ENCODE measurements around the genes MAB21L1, SERTM1 and ALG5.

DNA sequence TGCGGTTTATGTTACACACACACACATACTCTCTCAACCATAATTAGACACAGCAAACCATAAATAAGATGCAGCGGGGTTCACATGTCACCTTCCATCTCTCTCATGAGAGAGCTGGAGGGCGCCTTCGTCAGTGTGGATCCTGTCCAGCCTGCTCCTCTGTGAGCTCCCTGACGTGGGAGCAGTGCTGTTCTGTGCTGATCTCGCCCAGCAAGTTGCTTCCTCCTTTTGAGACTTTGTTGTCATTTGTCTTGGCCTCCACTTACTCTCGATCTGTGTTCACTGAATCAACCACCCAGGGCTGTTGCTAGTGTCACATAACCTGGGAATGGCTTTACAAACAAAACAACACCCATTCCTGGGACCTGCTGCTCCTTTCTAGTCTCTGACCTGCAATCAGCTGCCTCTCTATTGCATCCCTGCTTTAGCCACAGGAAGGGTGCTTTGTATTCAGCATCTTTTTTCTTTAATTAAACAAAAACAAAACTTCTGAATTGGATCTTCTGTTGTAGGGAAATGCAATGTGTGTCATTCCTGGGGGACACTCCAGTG is 204.8 kb upstream of the KL start:
- PRO-cap, 3 experiments: no peak in any of the 3 experiments
- RAMPAGE, long total RNA: no peak

DNA sequence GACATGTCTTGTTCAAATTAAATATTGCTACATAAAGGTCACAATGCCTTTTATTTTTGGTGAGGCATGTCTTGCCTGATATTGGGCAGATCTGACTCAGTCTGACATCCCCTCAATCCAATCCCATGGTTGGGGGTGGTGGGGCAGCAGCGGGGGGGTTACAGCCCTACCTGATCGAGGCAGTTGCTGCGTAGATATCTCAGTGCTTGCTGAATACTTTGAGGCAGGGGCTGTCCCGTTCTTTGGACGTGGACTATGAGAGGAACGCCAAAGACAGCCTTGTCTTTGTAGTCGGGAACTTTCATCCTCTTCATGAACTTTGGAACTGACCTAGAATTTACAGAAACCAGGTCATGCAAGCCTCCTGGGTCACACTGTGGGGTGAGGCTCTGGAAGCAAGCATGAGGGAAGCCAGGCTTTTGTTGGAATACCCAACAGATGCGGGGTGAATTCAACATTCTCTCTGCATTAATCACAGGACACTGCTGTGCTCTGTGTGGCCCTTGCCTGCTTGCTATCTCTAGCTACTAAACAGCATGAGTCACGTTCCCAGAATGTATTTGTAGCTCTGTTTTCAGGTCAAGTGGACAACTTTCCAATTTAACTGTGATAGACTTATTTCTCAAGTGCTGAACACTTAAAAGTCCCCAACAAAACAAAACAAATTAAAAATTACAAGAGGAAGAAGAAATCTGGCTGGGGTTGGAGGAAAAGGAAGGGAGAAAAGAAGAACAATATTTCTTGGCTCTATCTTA is 109.9 kb downstream of the KL start:
- PRO-cap, 3 experiments: no peak in any of the 3 experiments
- RAMPAGE, long total RNA: no peak

- PRO-cap, 3 experiments: no peak in any of the 3 experiments
- RAMPAGE, long total RNA: no peak
These were observed 24.0 kb downstream of the STARD13 start for GRCh38 chr13:33261410-33262116.

GRCh38 chr13:33263990-33264541 is 21.5 kb downstream of the STARD13 start:
- PRO-cap, 3 experiments: no peak in any of the 3 experiments
- RAMPAGE, long total RNA: no peak

GRCh38 chr13:33284754-33285401 is 677 bp downstream of the STARD13 start:
- PRO-cap, 3 experiments: no peak in any of the 3 experiments
- RAMPAGE, long total RNA: no peak

- PRO-cap, 3 experiments: no peak in any of the 3 experiments
- RAMPAGE, long total RNA: no peak
These were observed 36.7 kb upstream of the STARD13 start for GRCh38 chr13:33322086-33322820.

- PRO-cap, 3 experiments: no peak in any of the 3 experiments
- RAMPAGE, long total RNA: no peak
These were observed 202.2 kb upstream of the STARD13 start for GRCh38 chr13:33487541-33488287.

GRCh38 chr13:33610691-33611807 is 206.9 kb upstream of the RFC3 start:
- PRO-cap, 3 experiments: peak in 1 of 3 experiments; most common plus-strand start chr13:33611050 (in 1)
- RAMPAGE, long total RNA: no peak

- PRO-cap, 3 experiments: no peak in any of the 3 experiments
- RAMPAGE, long total RNA: no peak
These were observed 174.7 kb upstream of the RFC3 start for GRCh38 chr13:33643190-33643725.

DNA sequence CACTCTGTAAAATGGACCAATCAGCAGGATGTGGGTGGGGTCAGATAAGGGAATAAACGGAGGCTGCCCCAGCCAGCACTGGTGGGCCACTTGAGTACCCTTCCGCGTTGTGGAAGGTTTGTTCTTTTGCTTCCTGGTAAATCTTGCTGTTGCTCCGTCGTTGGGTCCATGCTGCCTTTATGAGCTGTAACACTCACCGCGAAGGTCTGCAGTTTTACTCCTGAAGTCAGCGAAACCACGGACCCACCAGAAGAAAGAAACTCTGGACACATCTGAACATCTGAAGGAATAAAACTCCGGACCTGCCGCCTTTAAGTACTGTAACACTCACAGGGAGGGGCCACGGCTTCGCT is 135.1 kb upstream of the RFC3 start:
- PRO-cap, 3 experiments: no peak in any of the 3 experiments
- RAMPAGE, long total RNA: no peak

GRCh38 chr13:33743925-33744499 is 73.9 kb upstream of the RFC3 start:
- PRO-cap, 3 experiments: no peak in any of the 3 experiments
- RAMPAGE, long total RNA: no peak

DNA sequence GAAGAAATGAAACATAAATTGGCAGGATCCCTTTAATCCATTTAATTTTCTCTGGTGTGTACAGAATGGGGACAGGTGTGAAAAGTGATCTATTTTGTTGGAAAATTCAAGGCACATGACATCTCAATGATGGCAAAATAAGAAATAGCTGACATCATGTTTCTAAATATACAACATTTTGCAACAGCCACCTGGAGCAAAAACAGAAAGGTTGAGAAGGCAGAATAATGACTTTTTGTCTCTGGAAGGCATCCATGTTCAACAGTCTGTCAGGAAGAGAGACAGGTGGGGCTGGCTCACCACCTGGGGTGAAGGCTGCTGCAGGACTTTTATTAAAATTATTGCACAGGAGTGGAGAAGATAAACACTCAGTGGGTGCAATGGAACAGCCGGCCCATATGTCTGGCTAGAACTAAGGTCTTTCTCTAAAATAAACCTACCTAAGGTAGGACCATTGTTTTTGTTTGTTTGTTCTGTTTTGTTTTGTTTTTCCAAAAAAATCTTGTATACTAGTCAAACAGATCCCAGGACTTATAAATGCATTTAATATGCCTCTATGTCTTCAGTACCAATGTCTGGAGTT is 52.4 kb downstream of the RFC3 start:
- PRO-cap, 3 experiments: peak in 1 of 3 experiments; most common plus-strand start position 363 of the sequence (in 1); most common minus-strand start position 334 of the sequence (in 1)
- RAMPAGE, long total RNA: no peak

DNA sequence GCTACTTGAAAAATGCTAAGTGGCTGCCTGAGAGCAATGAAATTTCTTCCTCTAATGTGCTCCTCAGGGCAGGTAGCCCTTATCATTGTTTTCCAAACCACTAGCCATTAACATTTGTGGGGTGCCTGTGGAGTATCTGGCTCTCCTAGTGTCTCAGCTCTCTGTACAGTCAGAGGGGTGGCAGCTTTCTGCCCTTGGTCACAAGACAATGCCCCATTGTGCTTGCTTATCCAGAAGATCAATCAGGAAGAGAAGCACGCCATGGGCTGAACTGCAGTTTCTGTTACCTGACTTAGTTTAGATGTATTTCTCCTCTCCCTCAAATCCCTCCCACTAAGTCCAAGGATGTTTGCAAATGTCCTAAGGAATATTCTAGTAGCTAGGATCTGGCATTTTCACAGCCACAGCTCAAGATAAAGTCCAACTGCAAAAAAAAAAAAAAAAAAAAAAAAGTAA is 119.8 kb downstream of the RFC3 start:
- PRO-cap, 3 experiments: no peak in any of the 3 experiments
- RAMPAGE, long total RNA: no peak

DNA sequence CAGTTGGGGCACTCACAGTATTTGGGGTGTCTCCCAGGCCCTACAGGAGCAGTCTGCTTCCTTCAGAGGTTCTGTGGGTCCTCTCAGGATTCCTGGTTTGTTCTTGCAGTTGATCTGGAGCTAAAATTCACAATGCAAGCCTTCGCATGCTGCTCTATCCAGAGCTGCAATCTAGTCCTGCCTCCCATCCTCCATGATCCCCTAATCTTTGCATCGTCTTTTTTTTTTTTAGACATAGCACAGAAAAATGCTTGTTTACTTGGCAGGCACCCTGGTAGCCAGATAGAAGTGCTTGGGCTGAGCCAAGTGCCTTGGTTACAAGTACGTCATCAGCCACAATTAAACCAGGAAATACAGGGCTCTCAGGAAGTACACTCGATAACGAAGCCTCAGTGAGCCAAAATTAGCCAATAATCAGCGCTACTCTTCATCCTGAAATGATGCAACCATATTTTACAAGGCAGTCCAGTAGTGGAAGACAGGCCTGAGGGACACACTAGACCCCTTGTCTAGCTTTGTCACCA is 194.1 kb upstream of the NBEA start:
- PRO-cap, 3 experiments: no peak in any of the 3 experiments
- RAMPAGE, long total RNA: no peak

DNA sequence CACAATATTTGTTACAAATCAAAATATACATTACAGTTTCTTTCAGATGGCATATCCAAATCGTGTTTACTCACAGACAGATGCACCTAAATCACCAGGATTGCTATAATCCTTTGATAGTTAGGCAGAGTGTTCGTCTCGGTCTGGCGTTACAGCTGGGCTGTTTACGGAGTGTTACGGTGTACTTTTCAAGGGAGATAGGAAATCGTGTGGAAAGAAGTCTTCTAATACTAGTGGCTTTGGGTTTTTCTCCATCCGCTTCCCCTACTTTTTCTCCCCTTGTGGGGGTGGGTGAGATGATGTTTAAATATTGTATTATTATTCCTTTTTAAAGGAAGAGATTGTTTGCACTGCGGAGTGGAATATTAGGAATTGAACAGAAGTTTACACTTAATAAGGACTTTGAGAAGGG is 1.9 kb downstream of the MAB21L1 start:
- PRO-cap, 3 experiments: no peak in any of the 3 experiments
- RAMPAGE, long total RNA: no peak

DNA sequence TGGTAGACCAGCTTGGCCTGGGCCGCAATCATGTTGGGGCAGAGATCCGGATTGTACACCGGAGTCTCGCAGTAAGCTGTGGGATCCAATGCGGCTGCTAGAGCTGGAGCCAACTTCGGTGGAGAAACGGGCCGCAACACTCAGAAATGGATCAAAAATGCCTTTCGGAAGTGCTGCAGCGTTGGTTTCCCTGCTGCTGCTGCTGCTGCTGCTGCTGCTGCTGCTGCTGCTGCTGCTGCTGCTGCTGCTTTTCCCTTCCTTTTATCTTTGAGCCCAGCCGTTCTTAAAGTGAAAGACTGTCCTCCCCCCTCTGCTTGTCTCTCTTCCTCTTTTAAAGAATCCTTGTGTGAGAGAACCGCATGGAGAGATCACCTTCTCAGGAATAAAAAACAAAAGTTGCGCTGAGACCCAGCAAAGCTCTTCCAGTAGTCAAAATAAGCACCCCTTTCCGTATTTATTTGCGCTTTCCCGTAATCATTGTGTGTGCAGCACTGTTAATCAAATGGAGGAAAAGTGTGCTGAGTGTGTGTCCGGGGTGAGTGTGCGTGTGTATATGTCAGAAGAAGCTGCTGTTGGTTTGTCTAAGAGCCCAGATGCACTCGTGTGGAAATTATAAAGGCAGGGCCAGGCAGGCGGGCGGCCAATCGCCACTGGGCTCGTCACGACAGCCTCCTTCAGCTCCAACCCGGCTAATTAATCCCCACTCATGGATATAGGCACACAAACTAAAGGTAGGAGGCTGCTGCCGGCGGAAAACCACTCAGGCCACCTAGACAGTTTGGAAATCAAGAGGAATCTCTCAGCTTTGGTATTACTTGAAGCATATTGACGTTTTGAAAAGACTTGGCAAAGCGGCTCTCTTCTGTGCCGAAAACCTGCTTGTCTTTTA is at the start of gene MAB21L1:
TSS of gene MAB21L1 (minus strand) at position 583 of the 889 bp plus-strand sequence.
- PRO-cap, 3 experiments: peak in 3 of 3 experiments; most common plus-strand start position 723 of the sequence (in 3); most common minus-strand start position 558 of the sequence (in 3)
- RAMPAGE, long total RNA: start-site peak on the minus strand centred at position 556 of the sequence, 61 bp wide, 1,715 and 687 reads in 2 replicates

DNA sequence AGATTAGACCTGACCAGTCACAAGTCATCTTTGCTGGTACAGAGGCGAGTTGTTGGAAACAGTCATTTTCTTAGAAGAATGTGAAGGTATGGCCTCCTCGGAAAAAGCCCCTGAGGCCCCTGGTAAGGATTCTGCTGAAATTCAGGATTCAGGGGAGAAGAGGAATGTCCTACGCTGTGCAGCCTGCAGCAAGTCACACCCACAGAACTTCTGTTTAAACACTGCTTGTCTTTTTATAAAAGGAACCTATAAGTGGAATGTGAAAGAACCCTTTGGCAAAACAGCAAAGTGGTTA is 11.1 kb upstream of the SPART start:
- PRO-cap, 3 experiments: no peak in any of the 3 experiments
- RAMPAGE, long total RNA: no peak

- PRO-cap, 3 experiments: no peak in any of the 3 experiments
- RAMPAGE, long total RNA: no peak
These were observed at the start of gene SERTM1 for GRCh38 chr13:36673465-36674378. Gene SERTM1 (plus strand): TSS chr13:36674020.

DNA sequence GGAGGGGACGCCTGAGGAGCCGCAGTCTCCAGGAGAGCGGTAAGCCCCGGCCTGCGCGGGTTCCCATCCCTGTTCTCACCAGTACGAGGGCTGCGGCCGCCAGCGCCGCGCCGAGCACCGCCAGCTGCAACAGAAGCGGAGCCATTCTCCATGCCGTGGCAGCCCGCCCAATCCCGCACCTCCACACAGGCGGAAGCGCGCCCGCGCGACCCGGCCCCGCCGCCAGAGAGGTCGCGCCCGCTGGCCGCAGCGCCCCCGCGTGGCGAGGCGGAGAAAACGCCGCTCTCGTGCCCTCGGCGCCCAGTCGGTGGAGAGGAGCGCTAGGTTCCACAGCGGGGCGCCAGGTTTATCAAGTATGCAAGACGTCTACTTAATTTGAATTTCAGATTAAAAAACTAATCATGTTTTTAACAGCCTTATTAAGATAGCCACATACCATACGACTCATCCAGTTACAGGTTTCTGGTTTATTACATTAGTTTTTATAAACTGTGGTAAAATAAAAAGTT is at the start of gene ALG5:
TSS of gene ALG5 (minus strand) at position 185 of the 509 bp plus-strand sequence.
- PRO-cap, 3 experiments: peak in 3 of 3 experiments; most common plus-strand start position 303 of the sequence (in 3); most common minus-strand start position 172 of the sequence (in 3)
- RAMPAGE, long total RNA: start-site peak on the minus strand centred at position 181 of the sequence, 53 bp wide, 751 and 127 reads in 2 replicates

DNA sequence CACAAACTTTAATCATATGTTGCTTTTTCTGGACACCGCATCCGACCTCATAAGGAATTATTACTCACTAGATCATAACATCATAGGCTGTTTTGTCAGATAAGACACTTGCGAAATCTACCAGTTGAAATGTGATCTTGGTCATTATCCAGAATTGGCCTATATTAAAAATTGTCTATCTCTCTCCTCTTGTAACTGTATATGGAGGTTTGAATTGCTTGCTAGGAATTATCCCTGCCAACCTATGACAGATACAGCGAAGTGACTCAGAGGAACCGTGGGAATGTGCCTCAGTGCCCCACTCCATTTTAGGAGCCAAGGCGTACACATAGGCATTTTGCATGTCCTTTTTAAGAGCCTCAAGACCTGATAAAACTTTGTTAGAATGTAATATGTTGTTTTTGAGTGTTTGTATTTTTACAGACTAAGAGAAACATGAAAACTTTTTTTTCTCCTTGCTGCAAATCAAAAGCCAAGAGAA is 117.1 kb upstream of the POSTN start:
- PRO-cap, 3 experiments: no peak in any of the 3 experiments
- RAMPAGE, long total RNA: no peak

Data from cerebellum (tissue), 5 donors.